ENCODE measurements around a stretch of chr22.

DNA sequence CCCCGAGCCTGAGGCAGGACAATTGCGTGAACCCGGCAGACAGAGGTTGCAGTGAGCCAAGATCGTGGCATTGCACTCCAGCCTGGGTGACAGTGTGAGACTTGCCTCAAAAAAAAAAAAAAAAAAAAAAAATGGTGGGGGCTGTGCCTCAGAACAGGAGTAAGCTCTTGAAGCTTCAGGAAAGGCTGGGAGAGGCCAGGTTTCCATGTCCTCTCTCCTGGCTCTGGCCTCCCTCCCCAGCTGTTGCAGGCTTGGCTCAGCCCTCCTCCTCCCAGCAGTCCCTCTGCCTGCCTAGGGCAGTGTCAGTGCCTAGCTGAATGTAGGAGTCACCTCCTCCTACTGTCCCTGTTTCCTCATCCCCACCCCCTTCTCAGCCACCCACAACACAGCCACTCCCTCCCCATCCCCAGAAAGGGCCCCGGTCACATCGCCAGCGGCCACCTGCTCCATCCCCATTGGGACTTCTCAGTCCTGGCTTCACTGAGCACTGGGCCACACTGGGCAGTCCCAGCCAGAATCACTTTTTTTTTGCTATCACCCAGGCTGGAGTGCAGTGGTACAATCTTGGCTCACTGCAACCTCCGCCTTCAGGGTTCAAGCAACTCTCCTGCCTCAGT lies 3.0 kb upstream of the FBLN1 start:
- PRO-cap = no peak

DNA sequence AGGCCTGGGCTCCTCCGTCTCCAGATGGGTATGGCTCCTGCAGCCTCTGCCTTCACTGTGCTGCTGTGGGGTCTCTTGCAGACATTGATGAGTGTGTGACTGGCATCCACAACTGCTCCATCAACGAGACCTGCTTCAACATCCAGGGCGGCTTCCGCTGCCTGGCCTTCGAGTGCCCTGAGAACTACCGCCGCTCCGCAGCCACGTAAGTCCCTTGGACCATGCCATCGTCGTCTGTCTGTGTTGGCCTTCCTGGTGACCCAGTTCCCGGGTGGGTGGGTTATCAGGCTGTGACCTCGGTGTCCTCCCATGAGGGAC lies 47.7 kb downstream of the FBLN1 start:
- PRO-cap = no peak

DNA sequence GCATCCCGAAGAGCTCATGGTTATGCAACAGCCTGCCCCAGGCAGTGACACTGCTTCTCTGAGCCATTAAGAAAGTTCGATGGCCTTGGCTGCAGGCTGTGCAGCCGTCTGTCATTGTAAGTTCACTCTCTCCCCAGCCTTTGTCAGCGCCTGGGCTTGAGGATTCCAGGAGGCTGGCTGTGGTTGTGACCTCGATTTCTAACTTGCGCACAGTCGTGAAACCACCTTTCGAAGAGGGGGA lies 48.9 kb downstream of the FBLN1 start:
- PRO-cap = no peak

- PRO-cap = no peak
These were observed 83.5 kb upstream of the ATXN10 start for GRCh38 chr22:45588122-45588497.

GRCh38 chr22:45707509-45708238 lies 36.0 kb downstream of the ATXN10 start:
- PRO-cap = no peak

GRCh38 chr22:45925276-45925664 lies 51.7 kb downstream of the WNT7B start:
- PRO-cap = unidirectional peak, plus-strand start at chr22:45925367

- PRO-cap = no peak
These were observed 59.7 kb upstream of the WNT7B start for GRCh38 chr22:46036799-46037004.

DNA sequence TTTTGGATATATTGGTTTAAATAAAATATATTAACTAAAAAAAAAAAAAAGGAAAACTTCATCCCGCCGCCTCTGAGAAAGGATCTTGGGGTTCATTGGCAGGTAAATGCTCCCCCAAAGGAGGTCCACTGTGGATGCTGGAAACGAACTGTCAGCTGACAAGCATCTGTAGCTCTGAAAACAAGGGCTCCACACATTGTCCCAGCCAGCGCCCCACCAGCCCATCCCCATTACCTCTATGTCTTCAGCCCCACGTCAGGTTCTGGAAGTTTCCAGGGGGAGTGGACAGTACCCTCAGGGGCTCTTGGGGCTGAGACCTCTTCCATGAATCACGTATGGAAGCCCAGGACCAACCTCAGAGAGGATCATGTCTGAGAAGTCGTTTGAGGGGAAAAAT lies 66.4 kb upstream of the WNT7B start:
- PRO-cap = no peak

DNA sequence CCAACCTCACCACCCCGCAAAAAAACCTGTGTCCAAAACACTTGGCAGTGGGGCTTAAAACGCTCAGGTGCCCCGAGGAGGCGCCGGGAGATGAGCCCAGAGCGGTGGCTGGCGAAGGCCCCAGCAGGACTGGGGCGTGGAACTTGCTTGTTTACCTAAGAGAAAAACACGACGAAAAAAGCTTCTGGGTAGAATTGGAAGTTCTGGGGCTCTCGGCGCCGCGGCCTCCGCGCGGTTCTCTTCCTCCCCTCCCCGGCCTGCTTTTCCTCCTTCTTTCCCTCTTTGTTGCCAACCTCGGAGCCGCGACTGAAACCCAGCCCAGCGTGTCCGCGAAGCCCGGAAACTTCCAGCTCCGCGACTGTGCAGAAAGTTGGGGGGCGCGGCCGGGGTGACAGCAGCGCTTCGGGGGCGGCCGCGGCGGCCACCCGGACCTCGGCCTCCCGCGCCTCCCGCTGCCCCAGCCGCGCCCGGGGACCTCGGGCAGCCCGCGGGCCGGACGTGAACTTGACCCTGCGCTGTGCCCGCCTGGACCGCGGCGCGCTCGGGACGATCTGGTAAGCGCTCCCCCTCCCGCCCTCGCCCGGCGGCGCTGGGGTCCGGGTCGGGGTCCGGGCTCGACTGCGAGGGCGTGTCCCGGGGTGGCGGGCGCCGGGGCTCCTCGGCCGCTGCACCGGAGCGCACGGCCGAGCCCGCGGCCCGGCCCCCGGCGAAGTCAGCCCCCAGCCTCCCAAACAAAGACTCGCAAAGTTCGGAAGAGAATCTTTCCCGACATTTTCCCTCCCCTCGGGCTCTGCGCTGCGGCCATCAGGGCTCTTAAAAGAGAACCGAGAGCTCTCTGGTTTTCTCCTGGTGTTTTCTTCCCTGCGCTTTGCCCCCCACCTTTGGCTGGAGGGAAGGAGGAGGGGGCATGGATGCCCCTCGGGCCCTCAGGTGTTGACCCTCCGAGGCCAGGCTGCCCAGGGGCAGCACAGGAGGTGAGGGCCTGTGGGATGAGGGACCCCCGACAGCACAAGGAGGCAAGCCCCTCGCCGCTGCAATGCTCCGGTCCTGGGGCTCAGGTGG lies 67.8 kb upstream of the WNT7B start:
- PRO-cap = bidirectional peak, plus-strand start at position 191 of the sequence, minus-strand start at position 131 of the sequence; bidirectional peak, plus-strand start at position 518 of the sequence, minus-strand start at position 519 of the sequence; unidirectional peak, minus-strand start at position 553 of the sequence

DNA sequence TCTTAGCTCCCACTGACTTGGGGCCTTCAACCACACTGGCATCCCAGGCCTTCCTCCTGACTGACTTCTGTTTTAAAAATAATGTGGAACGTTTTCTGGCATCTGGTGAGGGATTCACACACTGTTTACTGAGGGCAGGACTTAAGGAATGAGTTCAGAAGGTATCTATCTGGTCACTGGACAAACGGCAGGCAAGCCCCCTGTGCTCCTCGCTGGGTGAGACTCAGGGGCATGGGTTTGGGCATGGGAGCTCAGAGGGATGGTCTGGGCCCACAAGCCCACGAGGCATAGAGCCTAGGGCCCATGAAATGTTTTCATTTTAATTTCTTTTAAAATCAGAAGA lies 77.7 kb upstream of the WNT7B start:
- PRO-cap = unidirectional peak, minus-strand start at position 69 of the sequence

- PRO-cap = bidirectional peak, plus-strand start at chr22:46069752, minus-strand start at chr22:46069625; bidirectional peak, plus-strand start at chr22:46070056, minus-strand start at chr22:46069865
These were observed 80.8 kb upstream of the PPARA start for GRCh38 chr22:46069508-46069985.

DNA sequence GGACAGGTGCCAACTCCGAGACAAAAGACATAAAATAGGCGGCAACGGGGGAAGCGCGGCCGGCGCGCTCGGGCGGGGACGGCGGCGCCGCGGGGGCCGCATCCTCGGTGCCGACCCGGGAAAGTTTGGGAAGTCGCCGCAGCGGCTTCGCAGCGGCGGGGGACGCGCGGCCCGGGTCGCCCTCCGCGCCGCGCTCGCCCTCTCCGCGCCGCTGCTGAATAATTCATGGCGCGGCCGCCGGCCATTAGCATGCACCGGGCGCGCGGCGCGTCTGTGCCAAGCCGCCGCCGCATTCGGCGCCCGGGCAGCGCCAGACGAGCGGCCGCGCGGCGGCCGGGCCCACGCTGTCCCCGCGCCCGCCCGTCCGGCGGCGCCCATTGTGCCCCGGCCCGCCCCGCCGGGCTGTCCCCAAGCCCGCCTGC lies 78.7 kb upstream of the PPARA start:
- PRO-cap = bidirectional peak, plus-strand start at position 58 of the sequence, minus-strand start outside the sequence; unidirectional peak, plus-strand start at position 299 of the sequence

- PRO-cap = no peak
These were observed 75.3 kb upstream of the PPARA start for GRCh38 chr22:46074857-46075676.

DNA sequence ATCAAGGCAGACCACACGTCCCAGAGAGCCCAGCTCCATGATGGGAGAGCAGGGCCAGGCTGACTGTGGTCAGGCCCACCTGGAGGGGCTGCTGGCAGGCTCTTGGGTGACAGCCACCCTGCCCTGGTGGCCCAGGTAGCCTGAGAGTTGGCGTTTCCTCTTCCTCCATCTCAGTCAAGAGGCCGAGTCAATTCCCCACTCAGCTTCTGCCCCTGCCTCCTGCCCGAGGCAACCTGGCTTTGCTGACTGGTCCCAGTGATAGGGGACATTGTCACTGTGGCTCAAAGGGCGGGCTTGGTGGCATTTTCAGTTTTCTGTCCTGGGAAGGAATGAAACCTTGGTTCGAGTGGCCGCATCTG lies 60.8 kb upstream of the PPARA start:
- PRO-cap = no peak

DNA sequence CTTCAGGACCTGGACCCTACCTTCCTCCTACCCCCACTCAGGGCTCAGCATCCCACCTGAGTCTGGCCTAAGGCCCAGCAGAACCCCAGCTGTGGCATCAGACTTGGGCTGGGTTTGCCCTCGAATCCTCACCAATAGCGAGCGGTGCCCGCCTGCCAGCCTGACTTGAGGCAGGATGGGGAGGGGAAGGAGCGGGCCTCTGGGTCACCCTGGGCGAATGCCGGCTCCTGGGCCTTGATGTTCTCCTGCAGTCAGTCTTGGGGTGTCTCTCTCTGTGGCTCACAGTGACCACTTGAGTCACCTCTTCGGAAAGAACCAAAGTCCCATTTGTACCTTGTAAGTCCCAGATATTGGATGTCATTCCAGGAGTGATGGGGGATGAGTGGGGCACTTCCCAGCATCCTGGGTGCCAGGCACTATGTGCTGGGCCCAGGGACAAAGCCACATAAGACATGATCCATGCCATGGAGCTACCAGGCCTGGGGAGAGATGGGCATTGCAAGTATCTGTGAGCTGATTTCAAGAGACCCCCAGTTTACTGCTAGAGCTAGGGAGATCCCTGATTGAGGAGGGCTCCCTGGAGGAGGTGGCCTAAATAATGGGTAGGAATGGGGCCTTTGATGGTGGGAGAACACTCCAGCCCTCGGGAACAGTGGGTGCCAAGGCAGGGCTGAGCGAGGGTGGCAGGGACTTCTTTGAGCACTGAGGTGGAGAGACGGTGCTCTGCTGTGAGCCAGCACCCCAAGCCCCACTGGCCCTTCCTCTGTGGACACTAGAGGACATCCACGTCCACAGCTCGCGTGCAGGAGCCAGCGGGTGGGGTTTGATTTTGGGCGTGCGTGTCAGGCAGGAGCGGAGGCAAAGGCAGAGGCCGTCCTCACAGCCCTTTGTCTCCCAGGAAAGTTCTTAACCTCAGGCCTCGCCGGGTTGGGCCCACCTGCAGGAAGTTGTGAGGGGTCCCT lies 53.2 kb upstream of the PPARA start:
- PRO-cap = no peak

DNA sequence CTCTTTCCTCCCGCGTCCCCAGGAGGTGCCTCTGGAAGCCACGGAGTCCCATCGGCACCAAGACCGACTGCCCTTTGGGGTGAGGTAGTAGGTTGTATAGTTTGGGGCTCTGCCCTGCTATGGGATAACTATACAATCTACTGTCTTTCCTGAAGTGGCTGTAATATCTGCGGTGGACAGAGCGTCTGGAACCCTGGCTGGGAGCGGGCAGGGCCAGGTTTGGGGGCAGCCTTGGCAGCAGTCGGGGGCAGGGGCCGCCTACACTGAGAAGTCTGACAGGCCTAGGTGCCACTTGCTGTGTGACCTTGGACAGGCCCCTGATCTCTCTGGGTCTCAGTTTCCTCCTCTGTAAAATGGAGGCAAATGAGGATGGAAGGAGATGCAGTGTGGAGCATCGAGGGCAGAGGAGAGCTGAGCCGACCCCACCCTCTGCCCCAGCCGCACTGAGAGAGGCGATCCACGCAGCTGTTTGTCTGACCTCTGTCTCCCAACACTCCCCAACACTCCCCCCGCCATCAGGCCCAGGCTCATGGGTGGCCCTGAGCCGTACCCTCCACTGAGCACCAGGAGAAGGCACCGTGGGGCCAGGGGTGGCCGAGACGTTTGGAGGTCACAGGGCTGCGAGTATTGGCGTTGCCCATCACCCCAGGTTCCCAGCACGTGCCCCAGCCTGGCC lies 37.5 kb upstream of the PPARA start:
- PRO-cap = no peak

DNA sequence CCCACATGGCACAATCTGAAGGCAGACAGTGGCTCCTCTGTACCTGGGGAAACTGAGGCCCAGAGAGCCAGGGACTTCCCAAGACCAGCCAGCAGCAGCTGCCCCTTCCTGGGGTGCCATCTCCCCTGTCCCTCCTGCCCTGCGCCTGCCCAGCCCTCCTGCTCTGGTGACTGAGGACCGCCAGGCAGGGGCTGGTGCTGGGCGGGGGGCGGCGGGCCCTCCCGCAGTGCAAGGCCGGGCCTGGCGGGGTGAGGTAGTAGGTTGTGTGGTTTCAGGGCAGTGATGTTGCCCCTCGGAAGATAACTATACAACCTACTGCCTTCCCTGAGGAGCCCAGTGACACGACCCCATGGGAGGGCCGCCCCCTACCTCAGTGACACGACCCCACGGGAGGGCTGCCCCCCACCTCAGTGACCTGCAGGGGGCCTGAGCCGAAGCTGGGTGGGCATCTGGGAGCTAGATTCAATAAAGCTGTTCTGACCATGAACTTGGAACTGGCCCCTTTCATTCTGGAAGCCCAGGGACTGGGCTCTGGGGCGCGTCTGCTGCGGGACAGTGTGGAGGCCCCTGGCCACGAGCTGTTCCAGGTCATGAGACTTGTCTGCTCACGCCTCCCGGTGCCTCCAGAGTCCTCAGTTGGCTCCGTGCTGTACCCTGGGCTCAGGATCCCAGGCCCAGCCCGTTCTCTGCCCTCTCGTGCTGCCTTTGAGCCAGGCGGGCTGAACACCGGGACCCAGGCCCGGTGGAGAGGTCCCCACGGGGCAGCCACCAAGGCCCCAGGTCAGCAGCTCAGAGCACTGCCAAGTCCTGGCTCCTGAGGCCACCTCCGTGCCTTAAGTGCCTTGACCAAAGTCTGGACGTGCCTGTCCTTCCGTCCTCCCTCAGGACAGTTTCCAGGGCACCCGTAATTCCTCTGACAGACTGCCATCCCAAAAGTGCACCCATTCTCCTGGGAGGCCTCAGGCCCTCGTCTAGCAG lies 36.6 kb upstream of the PPARA start:
- PRO-cap = unidirectional peak, plus-strand start at position 250 of the sequence

DNA sequence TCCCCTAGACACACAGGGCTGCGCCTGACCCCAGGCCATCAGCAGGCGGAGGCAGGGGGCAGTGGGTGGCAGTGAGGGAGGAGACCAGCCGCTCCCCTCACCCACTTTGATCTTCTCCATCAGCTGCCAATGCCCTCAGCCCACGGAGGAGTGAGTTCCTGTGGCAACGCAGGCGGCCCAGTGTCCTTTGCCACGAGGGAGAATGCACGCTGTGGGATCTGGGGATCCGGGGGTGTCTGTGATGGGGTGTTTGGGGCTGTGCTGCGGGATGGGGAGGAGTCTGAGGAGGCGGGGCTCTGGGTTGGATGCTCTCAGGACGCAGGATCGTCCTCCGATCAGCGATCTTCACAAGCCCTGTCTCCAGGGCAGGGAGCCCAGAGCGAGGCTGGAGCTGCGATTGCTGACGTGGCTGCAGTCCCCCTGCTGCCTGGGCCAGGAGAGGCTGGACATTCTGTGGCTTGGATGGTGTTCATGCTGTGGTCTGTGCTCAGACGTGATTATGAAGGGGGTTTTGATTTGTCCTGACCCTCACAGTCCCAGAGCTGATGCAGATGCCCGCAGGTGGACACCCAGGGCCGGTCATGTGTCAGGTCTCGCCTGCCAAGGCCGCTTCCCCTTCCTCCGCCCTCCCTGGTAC lies 30.3 kb upstream of the PPARA start:
- PRO-cap = no peak

DNA sequence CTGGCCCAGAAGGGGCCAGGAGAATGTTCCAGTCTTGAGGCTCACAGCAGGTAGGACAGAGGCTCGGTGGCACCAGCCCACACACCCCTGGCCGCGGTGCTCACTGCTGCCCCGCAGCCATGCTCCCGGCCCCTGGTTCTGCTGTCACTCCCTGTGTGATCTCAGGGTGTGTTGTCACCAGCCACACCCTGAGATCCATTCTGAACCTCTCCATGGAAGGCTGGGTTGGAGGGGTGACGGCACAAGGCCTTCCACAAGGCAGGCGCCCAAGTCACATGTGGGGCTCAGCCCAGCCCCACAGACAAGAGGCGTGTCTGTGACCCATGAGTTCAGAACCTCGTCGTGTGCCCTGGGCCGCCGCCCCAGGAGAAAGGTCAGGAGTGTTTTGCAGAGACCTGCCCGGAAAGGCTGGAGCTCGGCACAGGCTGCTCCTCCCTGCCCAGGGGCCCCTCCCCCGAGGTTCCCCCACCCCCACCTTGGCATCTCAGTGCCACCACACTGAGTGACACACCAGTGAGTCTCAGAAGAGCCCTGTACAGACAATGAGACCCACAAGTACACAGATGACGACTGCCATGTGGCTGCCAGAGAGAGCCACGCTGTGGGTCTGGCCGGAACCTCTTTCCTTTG lies 23.9 kb upstream of the PPARA start:
- PRO-cap = no peak

- PRO-cap = bidirectional peak, plus-strand start at chr22:46149936, minus-strand start at chr22:46149867
These were observed 787 bp upstream of the PPARA start for GRCh38 chr22:46149280-46150198.